Diencephalon (tissue), 2 donors: Measurements from ENCODE around the genes NPR2, HINT2 and GNE.

DNA sequence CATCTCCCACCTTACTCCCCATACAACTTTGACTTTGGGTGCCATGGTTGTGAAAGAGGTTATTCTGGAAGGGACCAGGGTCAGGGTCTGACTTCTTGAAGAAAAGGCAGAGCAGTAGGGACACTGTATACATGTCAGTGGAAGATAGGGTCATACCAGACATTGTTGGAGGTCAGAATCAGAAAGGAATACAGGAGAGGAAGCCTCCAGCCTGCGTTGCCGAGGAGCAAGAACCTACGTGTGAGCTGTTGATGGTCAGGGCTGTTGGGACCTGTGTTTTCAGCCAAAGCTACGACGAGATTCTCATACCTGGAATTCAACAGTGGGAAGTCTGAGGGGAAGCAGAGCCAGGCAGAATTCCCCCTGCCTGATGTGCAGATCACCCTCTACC lies 1.9 kb downstream of the ARHGEF39 start:
- RAMPAGE, long total RNA = no peak

GRCh38 chr9:35681693-35682549 lies 7.8 kb downstream of the TPM2 start:
- RAMPAGE, long total RNA = no peak

DNA sequence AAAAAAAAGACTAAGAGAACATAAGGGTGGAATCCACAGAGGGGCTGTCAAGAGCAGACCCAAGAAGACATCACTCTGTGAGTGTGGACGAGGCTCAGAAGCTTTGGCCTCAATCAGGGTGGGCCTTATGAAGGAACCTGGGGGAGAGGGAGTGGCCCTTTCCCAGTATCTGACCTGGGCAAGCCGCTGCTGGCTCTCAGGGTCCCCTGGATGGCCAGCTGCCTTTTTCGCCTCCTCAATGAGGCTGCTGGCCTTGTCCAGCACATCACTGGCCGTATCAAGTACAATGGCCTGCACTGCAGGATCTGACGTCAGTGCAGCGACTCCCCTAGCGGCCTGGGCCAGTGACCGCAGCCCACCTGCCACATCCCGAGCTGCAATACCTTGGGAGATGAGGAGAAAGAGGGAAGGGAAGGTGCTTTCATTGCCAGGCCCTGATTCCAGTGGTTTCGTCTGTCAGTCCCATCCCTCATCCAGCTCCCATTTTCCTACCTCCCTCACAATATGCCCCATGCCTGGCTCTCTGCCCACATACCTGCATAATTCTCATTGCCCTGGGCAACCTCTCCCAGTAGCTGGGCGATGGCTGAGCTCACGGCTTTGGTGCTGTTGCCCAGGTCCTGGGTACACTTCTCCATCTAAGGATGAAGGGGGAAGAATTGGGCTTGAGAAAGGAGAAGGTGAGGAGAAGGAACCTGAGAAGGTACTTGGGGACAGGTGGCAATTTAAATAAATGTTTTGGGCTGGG lies 19.2 kb downstream of the TLN1 start:
- RAMPAGE, long total RNA = no peak

DNA sequence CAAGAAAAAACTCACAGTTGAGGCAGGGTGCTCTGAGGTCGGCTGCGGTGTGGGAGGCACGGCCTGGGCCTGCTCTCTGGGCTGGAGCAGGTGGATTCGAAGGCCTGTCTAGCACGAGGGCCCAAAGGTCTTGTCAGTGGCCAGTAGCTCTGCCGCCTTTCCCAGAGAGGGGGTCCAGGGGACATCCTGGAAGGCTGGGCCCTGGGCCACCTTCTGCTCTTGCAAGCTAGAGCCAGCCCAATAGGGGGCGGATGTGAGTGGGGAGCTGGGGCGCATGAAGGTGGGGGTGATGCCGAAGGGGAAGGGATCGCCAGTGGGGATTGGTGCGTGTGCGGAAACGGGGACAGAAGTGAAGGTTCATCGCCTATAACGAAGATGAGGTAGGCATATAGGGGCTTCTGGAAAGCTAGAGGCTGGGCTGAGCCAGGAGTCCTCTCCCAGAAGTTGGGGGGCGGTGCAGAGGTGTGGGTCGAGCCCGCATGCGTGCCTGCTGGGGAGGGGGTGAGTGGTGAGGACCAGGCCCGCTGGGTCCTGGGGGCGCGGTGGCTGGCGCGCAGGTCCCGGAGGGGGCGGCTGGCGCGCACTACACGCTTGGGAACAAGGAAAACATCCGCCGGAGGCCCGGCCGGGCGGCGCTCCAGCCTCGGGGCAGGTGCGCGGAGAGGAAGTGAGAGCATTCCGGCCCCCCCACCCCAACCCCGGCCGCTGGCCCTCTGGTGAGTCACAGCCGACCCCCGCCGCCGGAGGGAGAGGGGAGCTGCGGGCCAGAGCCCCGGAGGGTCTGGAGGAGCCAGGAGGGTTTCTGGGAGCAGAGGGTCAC lies 2.6 kb upstream of the MSMP start:
- RAMPAGE, long total RNA = no peak

- RAMPAGE, long total RNA = no peak
Observed at GRCh38 chr9:35791026-35791852, at the start of gene NPR2. NPR2 (plus strand) TSS chr9:35791591.

DNA sequence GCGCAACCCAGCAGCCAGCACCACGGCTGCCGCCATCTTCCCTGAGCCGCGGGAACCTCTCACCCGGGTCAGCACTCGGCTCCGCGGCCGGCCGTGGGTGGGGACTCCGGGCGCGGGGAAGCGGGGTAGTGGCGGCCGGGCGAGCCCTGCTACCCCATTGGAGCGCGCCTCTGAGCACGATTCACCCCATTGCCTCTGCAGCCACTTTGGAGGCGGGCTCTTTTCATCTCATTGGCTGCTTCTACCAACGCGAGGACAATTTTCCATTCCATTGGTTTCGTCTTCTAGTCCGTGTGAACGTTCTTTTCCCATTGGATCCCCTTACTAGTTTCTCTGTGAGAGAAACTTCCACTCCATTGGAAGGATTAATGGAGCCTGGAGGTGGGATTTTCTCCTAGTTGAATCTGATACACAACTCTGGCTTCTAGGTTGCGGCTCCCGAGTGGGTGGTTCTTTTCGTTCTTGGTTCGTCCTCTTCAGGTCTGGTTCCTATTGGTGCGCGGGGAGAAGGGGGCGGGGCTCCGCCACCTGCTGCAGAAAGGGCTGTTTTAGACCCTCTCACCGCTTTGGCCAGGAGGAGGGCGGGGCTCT lies at the start of gene HINT2:
HINT2 (minus strand) TSS at position 99 of the 591 bp plus-strand sequence.
- RAMPAGE, long total RNA = no peak

DNA sequence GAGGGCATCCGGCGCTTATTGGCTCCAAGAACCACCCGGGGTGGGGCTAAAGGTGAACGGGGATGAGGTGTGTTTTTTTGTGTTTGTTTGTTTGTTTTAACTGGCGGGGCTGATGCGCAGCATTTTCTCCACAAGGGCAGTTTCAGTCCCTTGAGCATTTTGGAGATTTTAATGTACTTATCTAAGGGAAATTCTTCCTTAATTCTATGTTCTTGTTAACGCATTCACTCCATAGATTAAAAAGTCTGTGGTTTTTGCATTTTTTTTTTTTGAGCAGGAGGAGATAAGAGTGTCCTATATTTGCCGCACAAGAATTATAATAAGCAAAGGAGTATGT lies 661 bp upstream of the HINT2 start:
- RAMPAGE, long total RNA = no peak

DNA sequence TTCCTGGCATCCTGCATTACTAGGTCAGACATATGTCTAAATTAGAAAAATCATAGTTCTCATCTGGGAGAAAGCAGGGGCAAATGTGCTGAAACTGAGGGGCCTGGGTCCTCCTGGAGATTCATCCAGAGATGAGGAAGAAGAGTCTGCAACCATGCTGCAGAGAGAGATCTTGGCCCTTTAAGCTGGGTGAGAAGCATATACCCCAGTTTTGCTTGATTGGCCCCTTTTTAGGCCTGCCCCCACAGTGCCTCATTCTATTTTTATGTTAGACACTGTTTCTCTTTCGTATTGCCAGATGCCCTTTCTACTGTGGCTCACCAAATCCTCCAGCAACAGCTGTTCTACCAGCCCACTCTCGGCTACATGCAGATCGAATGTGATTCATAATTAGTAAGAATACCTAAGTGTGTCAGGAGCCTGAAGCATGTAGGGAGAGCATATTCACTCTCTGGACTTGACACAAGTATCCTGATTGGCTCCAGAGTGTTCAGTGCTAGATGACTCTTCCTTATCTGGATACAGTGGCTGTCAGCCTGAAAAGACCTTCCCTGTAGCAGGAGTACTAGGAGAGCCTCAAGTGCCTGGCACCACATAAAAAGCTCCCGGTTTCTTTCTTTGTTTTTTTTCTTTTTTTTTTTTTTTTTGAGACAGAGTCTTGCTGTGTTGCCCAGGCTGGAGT lies 19.2 kb downstream of the TMEM8B start:
- RAMPAGE, long total RNA = no peak

DNA sequence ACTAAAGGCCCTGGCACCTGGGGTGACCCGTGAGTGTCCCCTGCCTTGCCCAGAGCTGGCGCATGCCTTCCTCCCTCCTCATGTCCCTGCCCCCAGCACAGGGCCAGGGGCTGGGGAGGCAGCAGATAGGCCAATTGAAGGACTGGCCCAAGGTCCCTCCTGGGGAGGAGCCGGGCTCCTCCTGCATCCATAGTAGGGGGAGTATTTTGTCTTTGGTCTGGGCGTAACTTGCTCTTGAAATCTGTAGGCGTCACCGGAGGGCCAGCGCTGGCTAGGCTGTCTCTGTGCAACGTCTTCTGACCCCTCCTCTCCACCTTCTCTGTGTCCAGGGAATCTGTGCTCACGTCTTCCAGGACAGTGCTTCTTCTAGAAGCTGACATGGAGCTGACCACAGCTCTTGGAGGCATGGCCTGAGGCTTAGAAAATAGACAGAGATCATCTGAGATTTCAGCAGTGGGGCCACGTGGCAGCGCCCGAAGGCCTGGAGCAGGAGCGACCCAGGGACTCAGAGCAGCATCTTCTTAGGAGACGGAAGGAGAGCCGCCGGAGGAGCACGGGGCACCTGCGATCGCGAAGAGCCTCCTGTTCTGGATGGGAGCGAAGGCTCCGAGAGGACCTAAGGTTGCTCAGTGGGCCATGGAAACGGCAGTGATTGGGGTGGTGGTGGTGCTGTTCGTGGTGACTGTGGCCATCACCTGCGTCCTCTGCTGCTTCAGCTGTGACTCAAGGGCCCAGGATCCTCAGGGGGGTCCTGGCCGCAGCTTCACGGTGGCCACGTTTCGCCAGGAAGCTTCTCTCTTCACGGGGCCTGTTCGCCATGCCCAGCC lies 751 bp downstream of the SPAAR start:
- RAMPAGE, long total RNA = no peak

GRCh38 chr9:35945691-35946220 lies 12.2 kb downstream of the OR2S2 start:
- RAMPAGE, long total RNA = no peak

DNA sequence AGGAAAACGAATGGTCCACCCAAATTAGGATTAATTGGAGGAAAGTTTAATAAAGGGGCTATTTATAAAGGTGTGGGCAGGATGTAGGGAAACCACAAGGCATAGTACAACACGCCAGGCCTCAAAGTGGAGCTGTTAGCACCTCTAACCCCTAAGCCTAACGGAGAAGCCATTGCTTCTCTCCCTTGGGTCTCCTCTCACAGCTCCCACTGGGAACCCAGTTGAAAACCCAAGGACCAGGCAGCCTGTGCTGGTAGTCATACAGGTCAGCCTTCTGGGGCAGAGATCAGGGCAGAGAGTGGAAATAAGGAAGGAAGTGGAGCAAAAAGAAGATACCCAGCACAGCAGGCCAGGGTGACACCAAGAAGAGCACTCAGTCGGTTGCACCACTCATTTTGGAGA lies 8.8 kb upstream of the GLIPR2 start:
- RAMPAGE, long total RNA = no peak

DNA sequence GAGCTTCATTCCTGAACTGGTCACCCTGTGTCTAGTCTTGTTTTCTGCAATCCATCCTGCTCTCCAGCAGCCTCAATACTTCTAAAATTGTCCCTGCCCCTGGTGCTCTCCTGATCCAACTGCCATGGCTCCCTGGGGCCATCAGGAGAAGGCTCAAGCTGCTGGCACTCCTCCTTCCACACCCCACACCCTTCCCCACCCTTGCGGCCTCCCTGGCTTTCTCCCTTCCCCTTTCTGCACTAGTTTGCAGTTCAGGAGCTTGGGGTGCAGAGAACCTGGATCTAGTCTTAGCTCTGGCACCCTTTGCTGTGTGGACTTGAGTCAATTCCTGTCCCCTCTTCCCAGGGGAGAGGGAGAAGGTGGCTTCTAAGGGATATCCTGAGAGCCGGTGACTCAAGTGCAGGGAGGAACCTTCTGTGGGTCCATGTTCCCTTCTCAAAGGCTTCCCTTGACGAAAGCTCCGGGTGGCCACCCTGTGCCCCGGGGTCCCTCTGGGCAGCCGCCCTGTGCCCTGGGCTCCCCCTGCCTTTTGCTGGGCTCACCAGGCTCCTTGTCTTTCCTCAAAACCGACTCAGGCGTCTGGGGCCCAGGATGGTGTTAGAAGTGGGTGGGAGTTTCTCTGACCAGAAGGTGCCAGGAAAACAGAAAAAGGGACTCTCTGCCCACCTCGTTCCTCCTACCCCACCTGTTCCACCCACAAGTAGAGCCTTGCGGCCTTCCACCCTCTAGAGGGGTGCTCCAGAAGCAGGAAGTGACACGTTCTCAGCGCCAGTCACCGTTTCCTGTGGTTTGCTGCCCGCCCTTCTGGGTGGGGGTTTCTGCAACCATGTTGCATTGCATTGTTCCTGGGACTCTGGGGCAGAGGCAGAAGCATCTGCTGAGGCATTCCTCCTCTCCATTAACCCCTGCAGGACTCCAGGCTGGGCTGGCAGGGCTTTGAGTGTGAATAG lies 15.0 kb downstream of the GLIPR2 start:
- RAMPAGE, long total RNA = no peak

- RAMPAGE, long total RNA = no peak
Observed at GRCh38 chr9:36153964-36155268, 14.8 kb upstream of the CCIN start.

DNA sequence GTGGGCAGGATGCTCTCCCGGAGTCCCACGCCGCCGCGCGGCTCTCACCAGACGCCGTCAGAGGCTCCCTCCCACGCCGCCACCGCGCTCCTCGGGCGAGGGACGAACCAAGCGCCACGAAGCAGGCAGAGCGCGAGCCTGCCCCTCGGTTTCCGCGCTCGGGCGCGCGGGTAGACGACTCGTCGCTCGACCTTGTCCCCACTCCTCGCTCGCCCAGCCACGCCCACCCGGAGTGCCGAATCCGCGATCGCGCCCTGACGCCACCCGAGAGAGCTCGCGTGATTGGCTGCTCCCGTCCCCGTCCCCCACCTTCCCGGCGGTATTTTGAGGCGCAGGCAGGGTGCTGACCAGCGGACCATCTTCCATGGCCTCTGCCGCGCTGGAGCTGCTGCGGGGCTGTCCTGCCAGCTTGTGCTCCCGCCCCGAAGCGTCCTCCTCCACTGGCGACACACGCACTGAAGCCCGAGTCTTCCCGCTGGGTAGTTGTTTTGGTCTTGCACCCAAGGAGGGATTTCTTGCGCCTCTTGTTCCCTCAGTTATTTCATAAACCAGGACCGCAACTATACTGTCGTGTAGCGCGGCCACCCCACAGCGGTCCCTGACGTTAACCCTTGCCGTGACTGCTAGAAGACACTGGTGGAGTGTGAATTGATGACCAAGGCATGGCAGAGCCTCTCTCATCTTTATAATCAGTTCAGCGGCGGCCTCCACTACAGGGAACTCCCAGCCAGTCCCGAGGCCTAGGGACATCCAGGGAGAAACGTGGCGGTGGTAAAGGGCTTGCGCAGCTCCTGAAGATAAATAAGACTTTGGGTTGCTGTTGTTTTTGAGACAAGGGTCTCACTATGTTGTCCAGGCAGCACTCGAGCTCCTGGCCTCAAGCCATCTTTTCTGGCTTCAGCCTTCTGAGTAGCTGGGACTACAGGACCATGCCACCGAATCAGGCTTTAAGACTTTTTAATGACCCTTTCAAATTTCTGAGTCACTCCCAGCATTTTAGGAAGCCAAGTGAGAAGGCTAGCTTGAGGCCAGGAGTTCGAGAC lies at the start of gene GNE:
GNE (minus strand) TSS at position 176 of the 1,043 bp plus-strand sequence.
- RAMPAGE, long total RNA = start-site peak on the minus strand centred at position 146 of the sequence, 62 bp wide, 253 and 268 reads in 2 replicates

DNA sequence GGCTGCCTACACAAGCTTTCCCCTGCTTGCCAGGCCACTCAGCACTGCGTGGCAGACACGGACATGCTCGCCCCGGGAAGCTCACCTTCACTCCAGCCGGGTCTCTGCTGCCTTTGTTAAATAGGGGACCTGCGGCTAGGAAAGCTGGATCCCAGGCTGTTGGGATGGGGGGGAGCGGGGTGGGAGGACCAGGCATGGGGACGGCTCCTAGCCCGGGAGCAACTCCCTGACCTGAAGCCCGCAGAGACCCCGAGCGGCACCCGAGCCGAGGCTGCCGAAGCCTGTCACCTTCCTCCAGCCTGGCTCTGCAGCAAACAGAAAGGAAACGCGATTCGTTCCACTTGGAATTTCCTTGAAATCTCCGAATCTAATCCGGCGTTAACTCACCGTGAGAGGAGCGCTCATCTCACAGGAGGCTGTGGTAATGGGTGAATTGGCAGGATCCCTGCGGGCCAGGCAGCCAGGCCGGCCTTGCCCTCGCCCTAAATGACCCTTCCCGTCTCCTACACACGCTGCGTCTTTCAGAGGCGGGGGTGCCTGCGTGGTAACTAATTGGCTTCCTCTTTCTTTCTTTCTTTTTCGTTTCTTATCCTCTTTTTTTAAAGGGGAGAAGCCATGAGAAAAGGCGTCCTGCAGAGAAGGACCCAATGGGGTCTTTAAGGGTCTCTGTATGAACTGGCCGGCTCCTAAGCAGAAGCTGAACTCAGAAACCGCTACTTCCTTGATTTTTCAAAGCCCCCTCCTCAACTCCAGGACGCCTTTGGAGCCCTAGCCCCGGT lies 8.6 kb downstream of the PAX5 start:
- RAMPAGE, long total RNA = no peak

DNA sequence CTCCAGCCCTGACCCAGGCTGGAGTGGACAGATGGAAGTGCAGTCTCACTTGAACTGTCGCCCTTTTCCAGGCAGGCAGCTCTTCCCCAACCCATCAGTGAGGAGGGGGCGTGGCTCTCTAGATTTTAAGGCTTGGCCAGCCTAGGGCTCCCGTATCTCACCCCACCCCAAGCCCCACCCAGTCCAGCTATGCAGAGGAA lies 2.2 kb downstream of the PAX5 start:
- RAMPAGE, long total RNA = no peak

- RAMPAGE, long total RNA = no peak
Observed at GRCh38 chr9:37034663-37034928, 528 bp upstream of the PAX5 start.

- RAMPAGE, long total RNA = no peak
Observed at GRCh38 chr9:37438073-37438651, 15.7 kb downstream of the GRHPR start.

DNA sequence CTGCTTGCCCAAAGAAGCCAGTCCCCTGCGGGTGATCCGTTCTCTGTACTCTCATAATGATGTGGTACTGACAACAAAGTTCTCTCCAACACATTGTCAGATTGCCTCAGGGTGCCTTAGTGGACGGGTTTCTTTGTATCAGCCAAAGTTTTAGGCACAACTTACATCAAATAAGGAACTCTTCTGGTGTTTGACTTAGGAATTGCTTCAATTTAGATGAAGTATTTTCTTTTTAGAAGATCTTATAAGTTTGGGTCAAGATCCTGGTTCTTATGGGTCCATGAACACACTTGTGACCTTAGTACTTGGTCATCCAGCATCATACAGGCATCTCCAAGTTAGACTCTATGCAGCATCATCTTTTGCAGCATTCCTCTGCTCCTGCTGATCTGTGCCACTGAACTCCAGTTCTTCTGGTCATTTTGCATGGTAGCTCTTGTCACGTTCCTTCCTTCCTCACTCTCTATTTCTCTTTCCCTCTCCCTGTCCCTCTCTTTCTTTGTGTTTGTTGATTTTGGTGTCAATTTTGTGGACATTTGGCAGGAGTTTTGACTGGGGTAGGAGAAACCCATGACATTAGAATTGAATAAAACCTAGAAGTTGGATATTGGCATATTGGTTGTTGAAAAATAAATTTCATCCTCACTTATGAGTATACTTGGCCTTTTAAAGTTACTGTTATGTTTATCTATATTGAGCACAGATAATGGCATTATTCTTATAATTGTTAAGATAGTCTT lies 42.4 kb downstream of the SLC25A51 start:
- RAMPAGE, long total RNA = no peak

DNA sequence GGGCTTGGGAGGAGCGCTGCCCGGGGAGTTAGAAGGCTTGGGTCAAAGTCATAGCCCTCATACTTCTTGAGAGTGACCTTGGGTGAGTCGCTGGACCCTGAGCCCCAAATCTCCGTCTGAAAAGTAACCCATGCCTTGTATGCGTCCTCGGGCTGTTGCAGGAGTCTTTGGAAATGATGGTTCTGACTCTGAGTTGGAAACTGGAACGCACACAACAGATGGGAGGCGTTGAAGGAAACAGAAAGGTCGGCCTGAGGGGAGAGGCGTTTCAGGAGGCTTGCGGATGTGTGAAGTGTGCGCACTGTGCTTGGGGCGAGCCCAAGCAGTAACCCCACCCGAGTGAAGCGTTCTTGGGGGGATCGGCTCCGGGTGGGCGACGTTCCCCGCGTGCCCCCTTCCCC lies 721 bp upstream of the SLC25A51 start:
- RAMPAGE, long total RNA = no peak